SK-N-SH (cell line): ENCODE measurements around a stretch of chr20.

GRCh38 chr20:41341190-41341527, 538 bp downstream of the LPIN3 start:
- RRBS = no CpG with 5 or more reads among the region's 6 CpGs
CAGE:
- cytosol, long polyA plus RNA = no peak
- long polyA plus RNA = no peak
- nucleus, long polyA plus RNA = no peak

- RRBS = no CpG with 5 or more reads among the region's 32 CpGs
CAGE:
- cytosol, long polyA plus RNA = no peak
- long polyA plus RNA = no peak
- nucleus, long polyA plus RNA = no peak
These were observed 799 bp downstream of the CHD6 start for GRCh38 chr20:41617257-41617899.

DNA sequence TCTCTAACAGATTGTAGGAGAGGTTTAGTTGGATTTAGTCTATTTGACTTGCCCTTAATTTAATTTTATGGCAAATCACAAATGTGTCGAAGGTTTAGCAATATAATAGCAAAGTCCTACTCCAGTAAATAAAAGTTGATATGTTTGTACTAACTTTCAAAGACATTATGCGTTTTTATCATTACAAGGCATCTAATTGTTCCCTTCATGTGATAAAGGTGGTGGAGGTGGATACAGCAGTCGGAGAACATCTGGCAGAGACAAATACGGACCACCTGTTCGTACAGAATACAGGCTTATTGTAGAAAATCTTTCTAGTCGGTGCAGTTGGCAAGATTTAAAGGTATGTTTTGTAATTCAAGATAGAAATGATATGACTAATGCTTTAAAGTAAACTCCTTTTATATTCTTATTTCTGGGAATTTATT, 1.9 kb downstream of the SRSF6 start:
- RRBS = no CpG with 5 or more reads among the region's 6 CpGs
CAGE:
- cytosol, long polyA plus RNA = no peak
- long polyA plus RNA = no peak
- nucleus, long polyA plus RNA = no peak

DNA sequence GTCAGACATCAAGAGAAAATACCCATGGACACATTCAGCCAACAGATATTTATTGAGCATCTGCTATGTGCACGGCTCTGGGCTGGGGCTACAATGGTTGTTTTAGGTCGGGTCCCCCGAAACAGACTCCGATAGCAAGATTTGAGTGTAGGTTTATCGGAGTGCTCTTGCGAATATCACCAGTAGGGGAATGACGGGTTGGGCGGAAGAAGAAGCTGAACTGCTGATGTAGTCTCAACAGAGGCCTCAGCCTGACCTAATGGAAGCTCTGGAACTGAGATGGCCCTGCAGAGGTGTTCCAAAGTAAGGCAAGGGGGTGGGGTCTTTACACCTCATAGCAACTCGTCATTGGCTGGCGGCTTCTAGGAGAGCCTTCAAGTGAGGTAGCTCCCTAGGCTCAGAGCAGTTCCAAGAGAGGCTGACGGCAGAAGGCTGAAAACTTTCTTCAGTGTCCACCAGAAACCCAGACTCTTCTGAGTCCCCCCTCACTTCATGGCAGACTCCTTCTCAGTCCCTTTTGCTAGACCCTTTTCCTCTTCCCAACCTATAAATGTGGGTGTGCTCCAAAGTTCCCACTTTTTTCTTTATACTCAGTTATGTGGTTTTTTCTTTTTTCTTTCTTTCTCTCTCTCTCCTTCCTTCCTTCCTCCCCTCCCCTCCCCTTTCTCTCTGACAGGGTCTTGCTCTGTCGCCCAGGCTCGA, 1.2 kb downstream of the L3MBTL1 start:
- RRBS = no CpG with 5 or more reads among the region's 13 CpGs
CAGE:
- cytosol, long polyA plus RNA = no peak
- long polyA plus RNA = no peak
- nucleus, long polyA plus RNA = no peak

- RRBS = no CpG with 5 or more reads among the region's 4 CpGs
CAGE:
- cytosol, long polyA plus RNA = no peak
- long polyA plus RNA = no peak
- nucleus, long polyA plus RNA = no peak
These were observed 8.3 kb downstream of the L3MBTL1 start for GRCh38 chr20:43515712-43516222.

- RRBS = no CpG with 5 or more reads among the region's 10 CpGs
CAGE:
- cytosol, long polyA plus RNA = no peak
- long polyA plus RNA = no peak
- nucleus, long polyA plus RNA = no peak
These were observed 6.0 kb upstream of the IFT52 start for GRCh38 chr20:43584345-43585458.

GRCh38 chr20:43590007-43590375, 746 bp upstream of the IFT52 start:
- RRBS = no CpG with 5 or more reads among the region's 10 CpGs
CAGE:
- cytosol, long polyA plus RNA = no peak
- long polyA plus RNA = no peak
- nucleus, long polyA plus RNA = no peak

GRCh38 chr20:44142332-44142766, 44.6 kb downstream of the JPH2 start:
- RRBS = no CpG with 5 or more reads among the region's 12 CpGs
CAGE:
- cytosol, long polyA plus RNA = no peak
- long polyA plus RNA = no peak
- nucleus, long polyA plus RNA = no peak

DNA sequence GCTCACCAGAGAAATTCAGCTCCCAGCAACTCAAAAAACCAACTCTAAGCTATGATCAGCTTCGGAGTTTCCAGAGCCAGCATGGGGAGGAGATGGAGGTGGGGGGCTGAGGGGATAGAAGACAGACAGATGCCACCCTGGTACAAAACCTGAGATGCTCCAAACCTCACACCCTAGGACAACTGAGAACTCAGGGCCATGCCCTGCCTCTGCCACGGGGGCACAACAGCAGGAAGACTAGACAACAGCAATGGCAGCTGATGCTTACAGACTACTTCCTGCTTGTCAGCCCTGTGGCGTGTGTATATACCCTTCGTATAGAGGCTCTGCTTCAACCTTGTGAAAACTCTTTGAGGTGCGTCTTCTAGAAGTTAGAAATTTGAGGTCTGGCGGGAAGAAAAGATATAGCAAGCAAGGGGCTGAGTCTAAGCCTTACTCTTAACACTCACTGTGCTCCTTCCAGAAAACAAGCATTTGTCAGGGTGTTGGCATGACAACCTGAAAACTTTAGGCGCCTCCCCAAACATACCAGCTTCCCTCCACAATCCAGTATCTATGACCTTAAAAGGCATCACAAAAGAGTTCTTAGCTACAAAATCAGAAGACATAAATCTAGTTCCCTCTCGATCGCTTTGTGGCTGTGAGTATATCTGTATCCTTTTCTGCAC, 33.4 kb downstream of the JPH2 start:
- RRBS = no CpG with 5 or more reads among the region's 9 CpGs
CAGE:
- cytosol, long polyA plus RNA = no peak
- long polyA plus RNA = no peak
- nucleus, long polyA plus RNA = no peak

DNA sequence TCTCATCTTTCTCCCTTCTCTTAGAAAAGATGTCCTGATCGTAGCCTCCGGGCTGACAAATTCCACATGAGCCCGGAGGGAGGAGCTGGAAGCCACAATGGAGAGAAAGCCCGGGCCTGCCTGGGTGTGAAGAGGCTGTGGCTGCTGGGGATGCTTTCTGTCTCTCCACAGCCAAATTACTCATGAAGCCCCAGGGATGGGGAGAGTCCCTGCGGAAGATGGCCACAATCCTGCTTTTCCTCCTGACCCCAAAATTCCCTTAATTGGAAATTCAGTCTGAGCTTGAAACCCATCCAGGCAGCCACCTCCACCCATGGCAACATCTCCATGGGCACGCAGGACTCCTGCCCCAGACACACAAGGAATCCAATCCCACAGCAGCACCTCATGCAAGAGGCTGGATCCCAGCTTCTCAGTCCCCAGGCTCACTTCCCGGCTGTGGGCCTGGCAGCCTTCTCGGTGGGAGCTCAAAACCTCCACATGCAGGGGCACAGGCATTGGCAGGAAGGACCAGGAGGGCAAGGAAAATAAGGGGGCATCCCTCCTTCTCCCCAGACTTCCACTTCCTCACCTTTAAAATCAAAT, 32.4 kb downstream of the JPH2 start:
- RRBS = no CpG with 5 or more reads among the region's 8 CpGs
CAGE:
- cytosol, long polyA plus RNA = no peak
- long polyA plus RNA = no peak
- nucleus, long polyA plus RNA = no peak

DNA sequence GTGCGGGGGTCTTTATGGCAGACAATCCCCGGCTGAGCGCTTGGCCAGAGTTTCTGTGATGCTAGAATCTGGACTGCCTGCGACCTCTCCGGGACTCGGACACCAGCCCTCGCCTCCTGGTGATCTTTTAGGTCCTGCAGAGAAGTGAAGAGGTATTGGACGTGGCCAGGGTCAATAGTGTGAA, 526 bp upstream of the OSER1 start:
- RRBS = 3% methylated on average over 5 of the region's 8 CpGs
CAGE:
- cytosol, long polyA plus RNA = no peak
- long polyA plus RNA = no peak
- nucleus, long polyA plus RNA = no peak

DNA sequence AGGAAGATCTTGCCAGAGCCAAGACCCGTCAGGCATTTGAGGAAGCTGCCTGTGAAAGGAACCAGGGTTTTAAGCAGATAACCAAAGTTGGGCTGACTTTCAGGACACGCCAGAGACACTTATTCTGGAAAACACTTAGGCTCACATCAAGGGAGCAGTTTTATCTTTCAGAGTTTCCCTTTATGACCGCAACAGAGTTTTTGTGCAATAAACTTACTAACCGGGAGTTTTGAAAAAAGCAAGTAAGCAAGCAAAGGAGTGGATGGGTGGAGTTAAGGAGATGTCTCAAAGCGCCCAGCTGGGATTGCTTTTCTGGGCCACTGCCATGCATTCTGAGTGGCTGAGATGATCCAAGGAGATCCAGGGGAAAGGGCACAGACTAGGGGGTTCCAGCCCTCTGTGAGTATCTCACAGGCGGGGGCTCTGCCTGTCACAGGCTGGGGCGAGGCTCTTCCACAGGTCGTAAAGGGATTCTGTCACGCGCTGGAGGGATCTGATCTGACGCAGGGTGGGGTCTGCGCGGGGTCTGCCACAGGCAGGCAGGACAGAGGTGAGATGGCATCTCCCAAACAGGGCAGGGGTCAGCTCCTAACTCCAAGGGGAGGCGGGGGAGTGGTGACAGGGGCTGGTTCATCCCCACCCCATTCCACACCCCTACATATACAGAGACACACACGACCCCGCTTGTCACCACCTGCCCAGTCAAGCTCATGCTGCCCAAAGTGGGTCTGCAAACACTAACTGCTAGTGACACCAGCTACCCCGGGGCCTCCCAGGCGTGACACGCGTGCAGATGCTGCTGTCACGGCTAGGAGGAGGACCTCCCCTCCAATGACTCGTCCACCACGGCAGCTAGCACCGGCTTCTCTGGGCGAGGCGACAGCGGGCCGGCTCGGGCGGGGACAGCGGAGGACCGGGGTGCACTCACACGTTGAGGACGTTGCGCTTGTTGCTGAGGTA, 674 bp downstream of the FITM2 start:
- RRBS = under 1% methylated on average over 7 of the region's 35 CpGs
CAGE:
- cytosol, long polyA plus RNA = no peak
- long polyA plus RNA = no peak
- nucleus, long polyA plus RNA = no peak

- RRBS = no CpG with 5 or more reads among the region's 2 CpGs
CAGE:
- cytosol, long polyA plus RNA = no peak
- long polyA plus RNA = no peak
- nucleus, long polyA plus RNA = no peak
These were observed 12.3 kb upstream of the R3HDML start for GRCh38 chr20:44324480-44324980.

- RRBS = no CpG with 5 or more reads among the region's 9 CpGs
CAGE:
- cytosol, long polyA plus RNA = no peak
- long polyA plus RNA = no peak
- nucleus, long polyA plus RNA = no peak
These were observed 3.2 kb downstream of the HNF4A start for GRCh38 chr20:44358589-44359263.

GRCh38 chr20:44393572-44393755, 38.0 kb downstream of the HNF4A start:
CAGE:
- cytosol, long polyA plus RNA = no peak
- long polyA plus RNA = no peak
- nucleus, long polyA plus RNA = no peak

DNA sequence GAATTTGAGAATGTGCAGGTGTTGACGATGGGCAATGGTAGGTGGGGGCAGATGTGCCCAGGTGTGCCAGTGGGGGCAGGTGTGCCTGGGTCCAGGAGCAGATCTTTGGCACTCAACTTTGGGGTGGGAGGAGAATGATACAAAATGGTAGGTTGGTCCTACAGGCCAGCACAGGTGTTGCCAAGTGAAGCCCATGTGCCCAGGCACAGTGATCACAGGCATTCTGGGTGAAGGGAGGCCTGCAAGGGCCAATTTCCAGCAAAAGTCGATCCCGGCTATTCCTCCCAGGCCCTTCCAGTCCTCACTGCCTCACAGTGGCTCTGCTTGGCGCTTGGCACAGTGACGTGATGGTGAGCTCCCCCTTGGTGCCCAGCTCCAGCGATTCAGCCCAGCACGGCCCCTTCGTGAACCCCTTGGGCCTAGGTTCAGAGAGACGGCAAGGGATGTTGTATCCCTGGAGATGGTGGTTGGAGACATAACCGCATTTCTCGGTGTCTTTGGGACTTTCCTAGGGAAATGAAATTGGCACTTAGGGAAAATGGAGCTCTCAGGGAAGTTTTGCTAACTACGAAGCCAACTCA, 46.0 kb downstream of the HNF4A start:
- RRBS = no CpG with 5 or more reads among the region's 12 CpGs
CAGE:
- cytosol, long polyA plus RNA = no peak
- long polyA plus RNA = no peak
- nucleus, long polyA plus RNA = no peak

DNA sequence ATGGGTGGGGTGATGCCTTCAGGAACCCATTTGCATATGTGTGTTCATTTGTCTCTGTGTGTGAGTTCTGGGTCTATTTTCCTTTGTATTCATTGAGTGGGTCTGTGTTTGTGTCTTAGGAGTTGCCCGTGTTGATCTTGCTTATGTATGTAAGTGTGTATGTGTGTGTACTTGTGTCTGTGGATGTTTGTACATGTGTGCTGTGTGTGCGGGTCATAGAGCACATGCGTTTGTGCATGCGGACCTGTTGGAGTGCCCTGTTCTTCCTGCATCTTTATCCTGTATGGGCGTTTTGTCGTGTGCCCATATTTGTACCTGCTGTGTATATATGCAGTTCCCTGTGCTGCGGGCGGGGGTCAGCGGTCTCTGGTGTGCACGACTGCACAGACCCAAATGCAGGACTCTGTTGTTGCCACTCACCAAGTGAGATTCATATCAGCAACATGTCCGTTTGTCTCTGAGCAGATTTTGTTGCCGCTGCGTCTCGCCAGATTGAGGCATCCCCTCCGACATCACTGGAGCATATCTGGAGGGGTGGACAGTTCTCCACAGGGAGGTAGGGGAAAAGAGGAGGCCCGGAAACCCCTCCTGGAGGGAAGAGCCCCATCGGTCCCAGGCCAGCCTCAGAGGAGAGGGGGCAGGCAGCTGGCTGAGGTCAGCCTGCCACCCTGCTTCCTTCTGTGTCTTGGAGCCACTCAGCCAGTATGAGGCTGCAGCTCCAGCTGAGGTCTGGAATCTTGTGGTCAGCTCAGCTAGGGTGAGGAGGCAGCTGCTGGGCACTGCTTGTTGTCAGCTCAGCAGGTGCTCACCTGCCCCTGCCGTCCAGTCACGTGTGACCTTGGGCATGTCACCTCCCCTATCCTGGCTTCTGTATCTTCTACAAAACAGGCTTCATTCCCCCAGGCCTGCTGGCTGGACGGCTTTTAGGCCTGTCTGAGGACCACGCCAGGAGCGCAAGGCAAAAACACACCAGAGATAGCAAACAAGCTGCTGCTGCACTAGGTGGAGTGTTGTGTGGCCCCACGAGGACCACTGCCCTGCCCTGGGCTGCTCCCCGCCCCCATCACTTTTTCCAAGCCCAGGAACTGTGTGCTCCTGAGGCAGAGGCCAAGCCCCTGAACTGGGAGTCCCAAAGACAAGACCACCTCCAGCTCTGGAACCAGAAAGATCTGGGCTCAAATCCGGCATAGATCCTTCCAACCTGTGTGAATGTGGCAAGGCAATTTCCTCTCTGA, 47.0 kb downstream of the HNF4A start:
- RRBS = no CpG with 5 or more reads among the region's 25 CpGs
CAGE:
- cytosol, long polyA plus RNA = no peak
- long polyA plus RNA = no peak
- nucleus, long polyA plus RNA = no peak

DNA sequence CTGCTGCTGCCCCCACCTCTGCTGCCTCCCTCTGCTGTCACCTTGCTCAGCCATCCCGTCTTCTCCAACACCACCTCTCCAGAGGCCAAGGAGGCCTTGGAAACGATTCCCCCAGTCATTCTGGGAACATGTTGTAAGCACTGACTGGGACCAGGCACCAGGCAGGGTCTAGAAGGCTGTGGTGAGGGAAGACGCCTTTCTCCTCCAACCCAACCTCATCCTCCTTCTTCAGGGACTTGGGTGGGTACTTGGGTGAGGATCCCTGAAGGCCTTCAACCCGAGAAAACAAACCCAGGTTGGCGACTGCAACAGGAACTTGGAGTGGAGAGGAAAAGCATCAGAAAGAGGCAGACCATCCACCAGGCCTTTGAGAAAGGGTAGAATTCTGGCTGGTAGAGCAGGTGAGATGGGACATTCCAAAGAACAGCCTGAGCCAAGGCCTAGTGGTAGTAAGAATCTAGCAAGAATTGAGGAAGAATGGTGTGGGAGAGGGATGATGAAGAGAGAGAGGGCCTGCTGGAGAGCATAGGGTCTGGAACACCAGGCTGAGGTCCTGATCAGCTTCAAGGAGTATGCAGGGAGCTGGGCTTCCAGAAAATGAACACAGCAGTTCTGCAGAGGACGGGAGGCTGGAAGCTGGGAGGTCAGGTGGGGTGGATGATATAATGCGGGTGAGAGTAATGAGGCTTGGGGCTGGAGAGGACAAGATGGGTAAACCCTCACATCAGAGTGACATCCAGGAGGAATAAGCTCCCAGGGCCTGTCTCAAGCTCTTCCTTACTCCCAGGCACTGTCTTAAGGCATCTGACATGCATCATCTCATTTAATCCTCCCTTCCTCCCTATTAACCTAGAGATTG, 45.3 kb upstream of the TTPAL start:
- RRBS = no CpG with 5 or more reads among the region's 7 CpGs
CAGE:
- cytosol, long polyA plus RNA = no peak
- long polyA plus RNA = no peak
- nucleus, long polyA plus RNA = no peak

GRCh38 chr20:44430988-44431331, 44.7 kb upstream of the TTPAL start:
- RRBS = no CpG with 5 or more reads among the region's 6 CpGs
CAGE:
- cytosol, long polyA plus RNA = no peak
- long polyA plus RNA = no peak
- nucleus, long polyA plus RNA = no peak

DNA sequence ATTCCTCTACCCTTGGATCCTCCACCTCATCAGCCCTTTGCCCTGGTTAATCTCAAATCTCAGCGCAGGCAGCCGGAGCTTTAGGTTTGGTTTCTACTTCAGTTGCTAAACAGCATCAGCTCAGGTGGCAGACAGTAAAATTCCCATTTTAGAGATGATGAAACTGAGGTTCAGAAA, 41.2 kb upstream of the TTPAL start:
- RRBS = no CpG with 5 or more reads among the region's 2 CpGs
CAGE:
- cytosol, long polyA plus RNA = no peak
- long polyA plus RNA = no peak
- nucleus, long polyA plus RNA = no peak